ENCODE measurements around the genes CEP164, SCN2B and C2CD2L.

DNA sequence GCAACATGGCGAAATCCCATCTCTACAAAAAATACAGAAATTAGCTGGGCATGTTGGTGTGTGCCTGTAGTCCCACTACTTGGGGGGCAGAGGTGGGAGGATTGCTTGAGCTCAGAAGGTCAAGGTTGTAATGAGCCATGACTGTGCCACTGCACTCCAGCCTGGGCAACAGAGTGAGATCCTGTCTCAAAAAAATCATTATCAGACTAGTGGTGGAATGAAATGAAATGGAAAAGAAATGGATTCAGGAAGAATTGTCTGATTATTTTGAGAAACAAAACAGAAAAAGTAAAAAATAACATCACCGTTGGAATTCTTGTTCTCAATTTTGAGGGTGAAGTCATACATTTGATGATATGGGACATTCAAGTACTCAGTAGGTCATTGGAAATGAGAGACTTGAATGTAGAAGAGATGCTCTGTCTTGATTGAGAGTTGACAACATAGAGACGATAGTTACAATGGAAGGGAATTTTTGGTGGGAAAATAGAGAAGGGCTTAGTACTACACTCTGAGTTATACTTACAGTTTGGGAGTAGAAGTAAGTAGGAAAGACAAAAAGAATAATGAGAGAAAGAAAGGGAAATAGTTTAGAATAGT, 24.8 kb downstream of the RNF214 start:
- PRO-cap = no peak

- PRO-cap = unidirectional peak, plus-strand start at chr11:117327854; unidirectional peak, plus-strand start at chr11:117328151
Observed at GRCh38 chr11:117327528-117328408, at the start of gene CEP164. Gene CEP164, plus strand, starts transcription at chr11:117327854.

- PRO-cap = no peak
Observed at GRCh38 chr11:117723506-117724212, 73.4 kb downstream of the DSCAML1 start.

- PRO-cap = no peak
Observed at GRCh38 chr11:117826753-117827223, 2.2 kb upstream of the FXYD2 start.

DNA sequence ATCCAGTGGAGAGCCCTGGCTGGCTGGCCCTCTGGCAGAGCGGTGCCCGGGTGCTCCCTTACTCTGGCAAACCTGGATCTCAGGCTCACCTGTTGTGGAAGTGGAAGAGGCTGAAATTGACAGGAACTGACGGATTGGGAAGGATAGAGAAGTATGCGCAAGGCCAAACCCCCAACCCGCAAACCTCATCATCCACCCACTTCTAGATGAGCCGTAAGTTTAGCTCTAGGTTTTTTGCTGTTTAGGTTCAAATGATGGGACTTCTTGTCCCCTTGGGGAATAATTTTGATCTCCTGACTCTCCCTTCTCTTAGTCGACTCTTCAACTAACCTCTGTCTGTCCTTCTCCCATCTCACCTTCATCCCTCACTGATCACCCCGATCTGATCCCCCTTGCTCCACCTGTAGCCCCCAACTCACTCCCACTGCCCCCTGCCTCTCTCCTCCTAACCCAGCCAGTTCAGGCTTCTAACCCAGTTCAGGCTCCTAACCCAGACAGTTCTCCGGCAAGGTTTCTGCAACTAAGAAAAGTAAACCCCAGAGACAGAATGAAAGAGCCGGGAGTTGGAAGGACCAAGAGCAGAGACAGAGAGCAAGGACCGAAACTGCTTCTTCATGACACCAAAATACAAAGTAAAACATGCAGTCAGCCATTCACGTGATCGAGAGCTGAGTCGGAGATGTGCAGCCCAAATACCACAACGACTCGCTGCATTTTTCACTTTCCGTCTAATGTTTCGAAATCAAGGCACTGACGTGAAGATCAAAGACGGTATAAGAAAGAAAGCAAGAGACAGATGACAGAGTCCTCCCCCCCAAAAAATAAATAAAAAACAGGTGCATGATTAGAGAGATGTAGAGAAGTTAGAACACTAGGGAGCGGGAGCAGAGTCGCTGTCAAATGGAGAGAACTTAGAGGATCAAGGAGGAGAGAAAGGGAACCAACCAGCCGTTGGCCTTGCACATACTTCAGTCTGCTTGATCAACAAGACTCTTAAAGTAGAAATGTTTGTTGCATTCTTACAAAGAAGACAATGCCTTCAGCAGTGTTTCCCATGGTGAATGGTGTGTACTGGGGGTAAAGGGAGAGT, 752 bp downstream of the IL10RA start:
- PRO-cap = no peak

DNA sequence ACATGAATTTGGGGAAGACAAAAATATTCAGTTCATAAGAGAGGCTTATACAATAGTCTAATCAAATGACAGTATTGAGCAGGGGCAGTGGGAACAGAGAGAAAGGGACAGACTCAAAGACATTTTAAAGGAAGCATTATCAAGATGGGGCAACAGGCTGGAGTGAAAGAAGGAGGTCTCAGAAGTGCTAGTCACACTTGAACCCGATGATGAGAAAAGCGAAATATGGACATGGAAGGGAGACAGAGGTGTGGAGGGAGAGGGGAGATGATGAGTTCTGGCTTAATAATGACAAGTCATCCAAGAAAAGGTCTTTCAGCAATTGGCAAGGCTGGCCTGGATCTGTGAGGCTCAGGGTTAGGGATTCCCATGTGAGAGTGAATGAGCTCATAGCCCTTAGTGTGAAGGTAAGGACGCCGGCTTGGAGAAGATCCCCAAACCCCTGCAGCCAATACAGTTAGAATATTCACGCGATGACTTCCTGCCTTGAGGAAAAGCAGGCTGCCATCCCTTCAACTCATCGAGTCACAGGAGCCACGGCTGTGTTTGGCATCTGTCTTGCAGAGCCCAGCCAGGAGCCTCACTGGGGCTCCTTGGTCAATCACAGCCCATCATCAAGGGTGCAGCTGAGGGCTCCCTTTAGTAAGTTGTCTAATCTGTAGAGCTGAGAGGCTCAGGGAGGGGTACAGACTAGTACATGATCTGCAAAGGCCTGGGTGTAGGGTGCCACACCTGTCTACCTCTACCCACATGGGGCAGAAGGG, 18.2 kb downstream of the IL10RA start:
- PRO-cap = no peak

- PRO-cap = no peak
Observed at GRCh38 chr11:118045897-118046624, 30.8 kb upstream of the TMPRSS4 start.

GRCh38 chr11:118176358-118176774, at the start of gene SCN2B:
Gene SCN2B, minus strand, starts transcription at chr11:118176639.
- PRO-cap = no peak

DNA sequence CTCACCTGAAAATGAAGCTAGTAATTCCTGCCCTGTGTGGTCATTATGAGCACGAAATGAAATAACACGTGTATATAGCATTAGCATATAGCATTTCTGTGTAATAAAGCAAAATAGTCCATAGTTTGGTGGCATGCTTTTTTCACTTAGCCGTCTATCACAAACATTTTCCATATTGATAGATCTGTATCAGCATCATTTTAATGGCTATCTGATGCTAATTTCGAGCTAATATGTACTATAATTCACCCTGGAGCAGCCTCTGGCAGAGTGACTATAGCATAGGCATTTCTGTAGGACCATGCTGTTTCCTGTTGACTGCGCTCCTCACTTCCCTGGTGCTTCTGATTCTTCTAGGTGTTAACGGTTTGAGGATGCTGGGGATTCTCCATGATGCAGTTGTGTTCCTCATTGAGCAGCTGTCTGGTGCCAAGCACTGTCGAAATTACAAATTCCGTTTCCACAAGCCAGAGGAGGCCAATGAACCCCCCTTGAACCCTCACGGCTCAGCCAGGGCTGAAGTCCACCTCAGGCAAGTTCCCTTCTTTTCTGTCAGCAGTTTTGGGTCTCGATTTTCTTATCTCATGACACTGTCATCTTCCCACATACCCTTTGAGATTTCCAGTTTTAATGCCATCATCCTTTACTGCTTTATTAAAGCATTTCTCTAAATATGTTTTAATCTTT, 7.9 kb upstream of the TTC36 start:
- PRO-cap = no peak

DNA sequence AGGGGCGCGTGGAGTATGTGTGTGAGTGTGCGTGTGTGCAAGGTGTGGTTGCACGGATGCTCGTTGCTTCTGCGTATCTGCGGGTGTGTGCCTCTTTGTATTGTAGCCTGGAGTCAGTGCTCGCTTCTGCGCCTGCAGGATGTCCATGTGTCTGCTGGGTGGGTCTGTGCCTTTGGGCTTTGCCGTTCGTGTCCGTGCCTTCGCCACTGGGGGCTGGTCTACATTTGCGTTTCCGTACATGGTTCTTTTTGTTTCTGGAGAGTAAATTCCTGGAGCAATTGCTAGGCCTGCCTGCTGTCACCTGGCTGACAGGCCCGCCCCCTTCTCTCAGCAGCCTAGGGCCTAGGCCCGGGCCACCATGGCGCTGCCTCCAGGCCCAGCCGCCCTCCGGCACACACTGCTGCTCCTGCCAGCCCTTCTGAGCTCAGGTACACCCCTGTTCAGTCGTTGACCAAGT, 480 bp downstream of the TMEM25 start:
- PRO-cap = no peak

GRCh38 chr11:118612117-118612930, 4.9 kb downstream of the PHLDB1 start:
- PRO-cap = unidirectional peak, plus-strand start at chr11:118612689

DNA sequence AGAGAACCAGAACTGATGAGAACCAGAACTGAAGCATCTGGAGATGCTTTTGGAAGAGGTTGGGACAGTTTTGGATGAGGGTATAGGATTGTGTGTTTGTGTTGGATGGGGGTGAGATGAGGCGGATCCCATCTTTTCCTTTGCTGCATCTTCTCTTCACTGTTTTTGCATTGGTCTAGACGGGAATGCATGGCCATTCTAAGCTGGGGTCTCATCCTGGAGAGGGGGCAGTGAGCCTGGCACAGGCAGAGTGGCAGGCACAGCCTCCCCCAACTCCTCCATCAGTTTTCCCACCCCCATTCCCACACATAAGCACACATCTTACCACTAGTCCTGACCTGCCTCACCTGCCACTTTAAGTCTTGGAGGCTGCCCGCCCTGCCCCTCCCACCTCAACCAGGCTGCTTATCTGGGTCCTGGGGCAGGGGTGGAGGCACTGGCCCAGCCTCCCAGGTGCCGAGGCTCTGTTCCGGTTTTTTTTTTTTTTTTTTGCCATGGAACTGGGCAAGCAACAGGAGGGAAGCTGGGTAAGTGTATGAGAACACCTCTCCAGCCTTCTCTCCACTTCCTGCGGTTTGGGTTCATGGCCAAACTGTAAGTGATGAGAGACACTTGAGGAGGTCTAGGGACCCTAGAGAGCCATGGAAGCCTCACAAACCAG, 22.3 kb downstream of the PHLDB1 start:
- PRO-cap = no peak

GRCh38 chr11:118630919-118631703, 23.7 kb downstream of the PHLDB1 start:
- PRO-cap = no peak

DNA sequence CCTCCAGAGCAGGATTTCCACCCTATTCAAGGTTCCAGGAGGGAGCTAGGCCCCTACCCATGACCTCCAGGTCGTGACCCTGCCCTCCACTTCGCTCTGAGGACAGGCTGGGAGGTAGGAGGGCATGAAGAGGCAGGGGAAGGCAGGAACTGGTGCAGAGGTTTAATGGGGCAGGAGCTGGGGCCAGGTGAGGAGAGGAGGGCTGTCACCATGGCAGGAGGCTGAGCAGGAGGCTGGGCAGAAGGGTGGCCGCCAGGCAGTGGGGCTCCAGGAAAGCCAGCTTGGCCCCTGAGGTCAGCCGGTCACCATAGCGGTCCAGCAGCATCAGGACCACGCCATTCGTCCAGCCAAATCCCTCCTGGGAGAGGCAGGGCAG, 21.4 kb downstream of the TREH start:
- PRO-cap = no peak

GRCh38 chr11:118678848-118679470, 491 bp downstream of the TREH start:
- PRO-cap = no peak

DNA sequence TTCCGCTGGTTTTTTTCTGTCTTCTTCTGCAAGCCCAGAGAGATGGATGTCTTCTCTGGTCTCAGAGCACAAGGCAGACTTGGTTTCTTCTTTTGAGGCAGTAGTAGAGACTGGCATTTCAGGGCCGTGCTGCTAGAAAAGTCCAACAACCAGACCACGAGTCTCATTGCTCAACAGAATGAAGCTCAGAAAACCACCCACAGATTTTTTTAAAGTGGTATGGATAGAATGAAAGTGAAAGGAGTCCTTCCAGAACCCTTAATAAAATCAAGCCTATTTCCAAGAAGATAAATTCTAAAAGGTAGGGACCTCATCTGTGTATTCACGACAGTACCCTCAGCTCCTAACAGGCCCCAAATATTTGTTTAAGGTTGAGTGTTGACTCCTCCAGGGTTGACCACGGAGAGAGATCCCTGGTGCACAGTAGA, 43.5 kb upstream of the DDX6 start:
- PRO-cap = no peak

DNA sequence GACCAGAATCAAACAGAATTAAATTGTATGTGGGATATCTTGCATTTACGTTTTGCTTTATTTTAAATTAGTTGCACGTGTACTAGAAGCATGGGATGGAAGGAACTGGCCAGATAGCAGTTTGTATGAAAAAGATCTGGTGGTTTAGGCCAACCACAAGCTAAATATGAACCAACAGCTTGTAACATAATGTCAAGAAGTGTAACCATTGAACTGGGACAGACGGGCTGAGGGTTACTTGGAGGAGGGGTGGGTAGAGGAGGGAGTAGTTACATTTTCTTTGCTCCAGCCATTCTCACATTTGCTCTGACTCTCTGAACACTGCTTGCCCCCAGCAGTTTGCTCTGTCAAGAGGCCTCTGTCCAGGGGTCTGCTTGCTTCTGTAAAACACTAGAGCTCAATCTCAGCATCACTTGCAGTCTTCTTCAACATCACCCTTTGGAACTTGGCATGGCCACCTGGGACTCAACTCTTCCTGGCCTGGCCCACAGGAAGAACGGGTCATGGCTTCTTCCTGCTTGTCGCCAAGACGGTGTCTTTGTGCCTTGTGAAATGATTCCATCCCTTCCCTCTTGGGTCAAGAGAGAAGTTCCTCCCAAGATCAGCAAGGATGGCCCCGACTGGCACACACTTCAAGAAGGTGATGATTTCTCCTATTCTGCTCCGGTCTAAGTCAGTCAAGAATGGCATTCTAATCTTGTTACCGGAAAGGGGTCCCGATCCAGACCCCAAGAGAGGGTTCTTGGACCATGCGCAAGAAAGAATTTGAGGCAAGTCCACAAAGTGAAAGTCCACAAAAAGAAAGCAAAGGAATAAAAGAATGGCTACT, 31.5 kb upstream of the CXCR5 start:
- PRO-cap = no peak

- PRO-cap = no peak
Observed at GRCh38 chr11:118886481-118887288, 3.0 kb downstream of the CXCR5 start.

DNA sequence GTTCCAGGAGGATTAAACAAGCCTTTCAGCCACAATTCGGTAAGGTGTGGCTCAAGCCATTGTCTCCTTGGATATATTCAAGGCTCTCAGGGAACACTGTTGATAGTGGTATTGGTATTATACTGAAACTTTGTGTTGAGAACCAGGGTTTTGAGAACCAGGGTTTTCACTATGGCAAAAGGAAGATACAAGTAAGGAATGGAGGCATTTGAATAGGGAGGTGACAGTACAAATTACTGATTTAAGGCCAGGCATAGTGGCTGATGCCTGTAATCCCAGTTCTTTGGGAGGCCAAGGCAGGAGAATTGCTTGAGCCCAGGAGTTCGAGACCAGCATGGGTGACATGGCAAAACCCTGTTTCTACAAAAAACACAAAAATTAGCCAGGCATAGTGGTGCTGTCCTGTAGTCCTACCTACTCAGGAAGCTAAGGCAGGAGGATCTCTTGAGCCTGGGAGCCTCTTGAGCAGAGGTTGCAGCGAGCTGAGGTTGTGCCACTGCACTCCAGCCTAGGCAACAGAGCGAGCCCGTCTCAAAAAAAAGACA, 8.5 kb downstream of the RPS25 start:
- PRO-cap = no peak

DNA sequence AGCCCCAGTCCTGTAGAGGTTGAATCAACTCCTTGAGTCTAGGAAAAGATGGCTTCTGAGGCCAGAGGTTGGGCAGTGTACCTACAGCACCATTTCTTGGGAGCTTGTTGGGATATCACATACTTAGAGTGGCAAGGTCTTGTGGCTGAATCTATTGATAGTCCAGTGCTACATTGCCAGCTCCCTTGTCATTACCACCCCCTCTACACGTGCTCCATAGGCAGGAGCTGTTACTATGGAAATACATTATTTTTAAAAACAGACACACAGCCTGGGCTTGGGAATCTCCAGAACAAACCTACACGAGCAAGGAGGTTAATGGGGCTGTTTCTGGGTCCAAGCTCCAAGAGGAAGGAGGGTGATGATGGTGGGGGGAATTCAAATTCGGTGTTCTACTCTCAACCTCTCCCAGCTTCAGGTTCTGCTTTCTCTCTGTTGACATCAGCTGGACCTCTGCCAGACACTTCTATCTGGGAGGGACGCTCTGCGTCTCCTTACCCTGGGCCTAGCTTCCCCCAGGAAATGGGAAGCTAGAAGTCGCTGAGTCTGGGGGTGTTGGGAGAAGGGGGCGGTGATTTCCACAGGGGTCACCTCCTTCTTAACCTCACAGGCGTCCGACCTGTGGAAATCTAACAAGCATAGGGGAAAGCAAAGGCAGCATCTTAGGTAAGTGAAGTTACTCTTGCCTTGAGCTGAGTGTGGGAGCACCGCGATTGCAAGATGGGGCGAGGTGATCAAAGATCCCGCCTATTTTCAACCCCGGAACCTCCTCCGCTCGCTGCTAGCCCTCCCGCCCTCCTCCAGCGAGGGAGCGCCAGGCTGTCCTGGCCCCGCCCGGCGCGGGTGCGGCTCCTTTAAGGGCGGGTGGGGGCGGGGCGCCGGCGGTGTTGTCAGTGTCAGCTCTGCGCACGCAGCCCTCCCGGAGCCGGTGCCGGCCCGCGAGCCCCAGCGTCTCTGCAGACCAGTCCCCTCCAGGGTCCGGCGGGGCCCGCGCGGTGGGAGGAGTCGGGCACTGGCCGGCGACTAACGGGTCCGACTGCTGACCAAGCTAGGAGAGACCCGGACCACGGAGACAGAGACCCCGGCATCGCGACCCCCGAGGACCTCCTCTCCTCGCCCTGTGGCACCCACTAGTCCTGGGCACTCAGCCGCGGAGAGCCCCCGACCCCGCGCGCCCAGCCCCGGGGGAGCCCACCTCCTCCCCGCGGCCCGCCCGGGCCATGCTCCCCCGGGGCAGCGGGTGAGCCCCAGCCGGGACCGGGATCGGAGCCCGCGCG, at the start of gene C2CD2L:
TSS of gene C2CD2L (plus strand) at position 884 of the 1,277 bp plus-strand sequence.
- PRO-cap = bidirectional peak, plus-strand start at position 974 of the sequence, minus-strand start at position 722 of the sequence

Data from right common carotid artery plus branches (tissue), 1 donor.